Mononuclear cell (primary cell): ENCODE measurements around the genes DTX3 and B4GALNT1.

DNA sequence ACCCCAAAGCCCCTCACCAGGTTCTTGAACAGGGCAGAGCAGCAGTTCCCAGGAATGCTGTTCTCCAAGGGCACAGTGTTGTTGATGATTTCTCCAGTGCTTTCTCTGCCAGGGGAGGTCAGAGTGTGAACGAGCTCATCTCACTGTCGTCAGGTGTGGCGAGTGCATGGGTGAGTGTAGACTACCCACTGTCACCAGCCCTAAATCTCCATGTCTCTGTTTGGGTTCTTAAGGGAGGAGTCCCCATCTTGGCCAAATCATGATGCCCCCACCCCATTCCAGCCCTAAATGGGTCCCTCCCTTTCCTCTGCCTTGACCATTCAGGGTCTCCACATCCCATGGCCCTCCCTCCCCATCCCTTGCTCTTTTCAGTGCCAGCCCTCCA is 6.5 kb downstream of the STAT6 start:
- RRBS: no CpG with 5 or more reads among the region's 3 CpGs

- RRBS: 96% methylated on average over 2 of the region's 10 CpGs
These were observed 5.7 kb downstream of the STAT6 start for GRCh38 chr12:57105399-57105862.

- RRBS: no CpG with 5 or more reads among the region's 31 CpGs
These were observed 829 bp downstream of the STAT6 start for GRCh38 chr12:57109968-57111097.

- RRBS: 2% methylated on average over 16 of the region's 59 CpGs
These were observed 901 bp upstream of the LRP1 start for GRCh38 chr12:57126971-57128192.

- RRBS: no CpG with 5 or more reads among the region's 9 CpGs
These were observed 10.6 kb downstream of the LRP1 start for GRCh38 chr12:57138702-57139427.

DNA sequence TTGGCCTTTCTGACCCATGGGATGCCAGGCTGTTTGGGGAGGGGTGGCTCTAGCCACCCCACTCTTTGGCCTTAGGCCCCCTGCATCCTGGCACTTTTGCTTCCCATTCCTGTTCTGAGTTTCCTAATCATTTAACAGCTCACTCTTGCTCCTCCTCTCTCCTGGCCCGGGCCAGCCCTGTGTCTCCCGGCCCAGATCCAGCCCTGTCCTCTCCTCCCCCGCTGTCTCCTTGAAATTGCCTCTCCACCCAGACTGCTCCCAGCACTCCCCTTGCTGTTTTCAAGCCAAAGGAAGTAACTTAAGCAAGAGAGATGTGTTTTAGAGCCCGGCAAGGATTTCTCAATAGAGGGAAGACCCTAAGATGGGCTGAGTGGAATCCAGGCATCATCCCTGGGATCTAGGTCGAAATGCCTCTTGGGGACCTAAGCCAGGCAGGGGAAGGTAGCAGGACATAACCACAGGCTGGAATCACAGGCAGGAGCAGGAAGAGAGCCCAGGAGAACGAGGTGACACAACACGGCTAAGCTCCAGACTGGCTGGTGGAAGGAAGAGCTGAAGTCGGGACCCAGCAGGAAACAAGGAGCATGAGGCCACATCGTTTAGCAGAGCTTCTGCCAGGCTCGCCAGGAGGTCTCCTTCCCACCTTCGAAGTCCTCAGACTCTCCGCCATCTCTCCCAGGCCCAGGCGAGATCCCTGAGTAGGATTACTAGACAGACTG is 21.1 kb downstream of the LRP1 start:
- RRBS: no CpG with 5 or more reads among the region's 13 CpGs

DNA sequence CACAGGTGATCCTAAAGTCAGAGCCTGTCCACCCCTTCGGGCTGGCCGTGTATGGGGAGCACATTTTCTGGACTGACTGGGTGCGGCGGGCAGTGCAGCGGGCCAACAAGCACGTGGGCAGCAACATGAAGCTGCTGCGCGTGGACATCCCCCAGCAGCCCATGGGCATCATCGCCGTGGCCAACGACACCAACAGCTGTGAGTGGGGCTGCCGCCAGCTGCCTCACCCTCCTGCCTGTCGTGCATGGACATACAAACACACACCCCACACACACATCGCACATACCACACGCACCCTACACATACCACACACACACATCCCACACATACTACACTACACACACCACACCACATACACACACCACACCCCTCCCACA is 25.3 kb upstream of the NXPH4 start:
- RRBS: no CpG with 5 or more reads among the region's 15 CpGs

GRCh38 chr12:57429860-57430200 is 1.0 kb downstream of the R3HDM2 start:
- RRBS: no CpG with 5 or more reads among the region's 8 CpGs

- RRBS: no CpG with 5 or more reads among the region's 22 CpGs
These were observed 819 bp upstream of the R3HDM2 start for GRCh38 chr12:57431369-57432355.

DNA sequence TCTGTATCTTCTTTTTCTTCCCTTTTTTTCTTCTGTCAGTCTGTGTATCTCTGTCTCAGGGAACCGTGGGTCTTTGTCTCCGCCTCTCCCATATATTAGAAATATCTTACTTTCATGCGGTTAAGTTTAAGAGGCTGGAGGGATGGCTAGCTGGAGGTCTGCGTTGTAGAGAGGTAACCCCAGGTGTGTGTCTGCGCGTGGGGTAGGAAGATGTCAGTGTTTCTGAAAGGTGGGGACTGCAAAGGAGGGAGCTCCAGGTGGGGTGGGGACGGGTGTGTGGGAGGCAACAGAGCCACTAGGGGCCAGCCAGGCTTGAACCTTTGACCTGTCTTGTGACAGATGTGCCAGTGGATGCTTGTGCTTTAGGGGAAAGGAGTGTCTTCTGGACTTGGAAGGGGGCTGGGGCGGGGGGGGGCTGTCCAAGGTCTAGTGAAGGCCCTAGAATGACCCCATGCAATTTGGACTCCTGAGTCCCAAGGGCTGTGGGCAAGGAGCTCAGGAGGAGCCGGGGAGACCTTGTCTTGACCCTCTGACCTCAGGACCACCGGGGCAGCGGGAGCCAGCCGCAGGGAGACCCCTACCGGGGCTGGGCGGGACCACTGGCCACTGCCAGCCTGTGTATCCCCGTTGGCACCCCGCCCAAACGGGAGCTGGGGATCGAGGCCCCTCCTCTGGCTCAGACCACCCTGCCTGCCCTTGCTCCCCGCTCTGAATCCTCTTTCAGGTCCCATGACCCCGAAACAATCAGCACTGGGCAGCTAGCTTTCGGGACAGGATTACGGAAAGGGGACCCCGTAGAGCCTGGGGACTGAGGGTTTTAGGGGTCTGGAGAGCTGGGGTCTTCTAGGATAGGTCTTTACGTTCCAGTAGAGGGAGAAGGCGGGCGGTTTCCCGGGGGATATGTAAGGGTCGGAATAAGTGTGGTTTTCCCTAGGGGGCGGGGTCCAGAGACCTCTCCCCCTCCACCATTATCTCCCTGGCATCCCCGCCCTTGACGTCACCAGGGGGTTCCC is 1.1 kb downstream of the GLI1 start:
- RRBS: 5% methylated on average over 8 of the region's 31 CpGs

DNA sequence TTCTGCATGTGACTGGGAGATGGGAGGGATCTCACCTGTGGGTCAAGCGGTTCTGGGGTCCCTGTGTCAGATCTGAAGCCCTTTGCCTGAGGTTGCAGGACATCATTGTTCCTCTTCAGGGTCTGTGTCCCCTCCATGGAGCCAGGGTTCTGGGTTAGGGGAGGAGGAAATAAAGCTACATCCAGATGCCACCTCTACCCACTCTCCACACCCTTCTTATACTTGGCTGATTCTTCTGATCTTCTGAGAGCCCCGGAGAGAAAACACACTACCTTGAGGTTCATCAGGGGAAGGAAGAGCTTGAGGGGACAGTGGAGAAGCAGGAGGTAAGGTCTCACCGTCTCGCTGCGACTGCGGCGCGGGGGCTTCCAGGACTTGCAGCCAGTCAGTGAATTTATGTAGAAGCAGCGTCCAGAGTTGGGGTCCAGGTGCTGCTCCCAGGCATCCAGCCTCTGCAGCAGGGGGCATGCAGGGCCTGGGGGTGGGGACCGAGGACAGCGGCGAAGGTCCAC is 2.5 kb downstream of the ARHGAP9 start:
- RRBS: no CpG with 5 or more reads among the region's 12 CpGs

DNA sequence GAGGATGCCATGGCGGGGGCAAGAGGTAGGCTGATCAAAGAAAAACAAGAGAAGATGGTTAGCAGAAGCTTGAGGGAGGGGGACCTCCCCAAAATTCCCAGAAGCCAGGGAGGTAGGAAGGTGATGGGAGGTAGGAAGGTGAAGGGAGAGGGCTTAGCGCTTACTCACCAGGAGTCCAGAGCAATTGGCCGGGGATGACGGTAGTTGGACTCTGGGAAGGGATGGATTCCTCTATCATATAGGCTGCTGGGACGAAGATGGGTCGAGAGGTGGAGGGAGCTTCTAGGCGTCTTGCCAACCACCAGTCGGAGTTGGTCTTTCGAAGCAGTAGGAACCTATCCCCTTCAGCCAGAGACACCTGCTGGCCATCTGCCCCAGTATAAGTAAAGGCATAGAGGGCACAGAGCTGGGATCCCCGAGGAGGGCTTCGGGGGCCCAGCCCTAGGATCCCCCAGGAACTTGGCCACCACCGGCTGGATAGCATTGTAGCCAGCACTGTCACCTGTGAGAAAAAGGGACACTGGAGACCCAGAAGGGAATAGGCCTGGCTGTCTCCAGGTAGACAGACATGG is 657 bp downstream of the ARHGAP9 start:
- RRBS: no CpG with 5 or more reads among the region's 12 CpGs

GRCh38 chr12:57519043-57519568 is 1.2 kb downstream of the DDIT3 start:
- RRBS: no CpG with 5 or more reads among the region's 3 CpGs

DNA sequence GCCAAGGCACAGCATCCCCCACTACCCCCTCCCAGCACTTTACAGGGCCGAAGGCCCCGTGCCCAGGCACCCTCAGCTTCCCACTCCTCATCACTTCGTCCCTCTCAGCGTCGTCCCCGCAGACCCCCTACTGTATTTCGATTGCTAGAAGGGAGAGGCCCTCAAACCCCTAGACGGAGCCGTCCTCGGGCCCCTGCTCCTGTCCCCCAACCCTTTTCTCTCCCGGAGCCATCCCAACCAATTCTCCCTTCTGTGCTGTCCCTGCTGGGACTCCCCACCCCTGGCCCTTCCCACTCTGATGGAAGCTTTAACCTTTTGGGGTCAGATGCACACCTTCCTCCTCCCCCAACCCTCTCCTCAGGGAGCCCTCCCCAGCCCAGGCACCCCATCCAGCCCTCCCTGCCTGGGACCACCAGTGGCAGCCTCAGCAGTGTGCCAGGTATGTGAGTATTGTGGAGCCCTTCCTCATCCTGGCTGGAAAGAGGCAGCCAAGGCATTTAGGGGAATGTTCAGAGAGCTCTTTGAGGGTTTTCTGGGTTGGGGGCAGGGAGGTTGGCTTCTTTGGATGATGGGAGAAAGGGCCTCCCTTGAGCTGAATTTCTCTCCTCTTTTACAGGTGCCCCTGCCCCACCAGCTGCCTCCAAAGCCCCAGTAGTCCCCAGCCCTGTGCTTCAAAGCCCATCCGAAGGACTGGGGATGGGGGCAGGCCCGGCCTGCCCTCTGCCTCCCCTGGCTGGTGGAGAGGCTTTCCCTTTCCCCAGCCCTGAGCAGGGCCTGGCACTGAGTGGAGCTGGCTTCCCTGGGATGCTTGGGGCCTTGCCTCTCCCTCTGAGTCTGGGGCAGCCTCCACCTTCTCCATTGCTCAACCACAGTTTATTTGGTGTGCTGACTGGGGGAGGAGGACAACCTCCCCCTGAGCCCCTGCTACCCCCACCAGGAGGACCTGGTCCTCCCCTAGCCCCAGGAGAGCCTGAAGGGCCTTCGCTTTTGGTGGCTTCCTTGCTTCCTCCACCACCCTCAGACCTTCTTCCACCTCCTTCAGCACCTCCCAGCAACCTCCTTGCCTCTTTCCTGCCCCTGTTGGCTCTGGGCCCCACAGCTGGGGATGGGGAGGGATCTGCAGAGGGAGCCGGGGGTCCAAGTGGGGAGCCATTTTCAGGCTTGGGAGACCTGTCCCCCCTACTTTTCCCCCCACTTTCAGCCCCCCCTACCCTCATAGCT is 3.7 kb downstream of the MBD6 start:
- RRBS: no CpG with 5 or more reads among the region's 15 CpGs

DNA sequence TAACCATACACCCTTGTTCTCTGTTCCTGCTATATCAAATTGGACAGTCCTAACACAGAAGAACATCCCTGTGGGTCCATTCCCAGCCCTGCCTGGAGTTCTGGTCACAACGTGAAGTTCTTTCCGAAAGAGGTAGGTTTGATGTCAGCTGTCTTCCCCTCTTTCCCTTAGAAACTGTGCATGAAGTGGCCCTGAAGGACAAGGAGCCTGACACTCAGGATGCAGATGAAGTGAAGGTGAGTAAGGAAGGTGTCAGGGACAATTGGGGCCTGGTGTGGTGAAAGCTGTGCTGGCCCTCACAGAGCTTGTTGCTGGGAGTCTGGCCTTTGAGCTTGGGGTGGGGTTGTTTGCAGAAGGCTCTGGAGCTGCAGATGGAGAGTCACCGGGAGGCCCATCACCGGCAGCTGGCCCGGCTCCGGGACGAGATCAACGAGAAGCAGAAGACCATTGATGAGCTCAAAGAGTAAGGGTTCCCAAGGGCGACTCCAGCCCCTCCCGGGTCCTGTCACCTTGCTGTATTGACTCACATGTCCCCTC is 15.0 kb upstream of the PIP4K2C start:
- RRBS: 91% methylated on average over 5 of the region's 10 CpGs

DNA sequence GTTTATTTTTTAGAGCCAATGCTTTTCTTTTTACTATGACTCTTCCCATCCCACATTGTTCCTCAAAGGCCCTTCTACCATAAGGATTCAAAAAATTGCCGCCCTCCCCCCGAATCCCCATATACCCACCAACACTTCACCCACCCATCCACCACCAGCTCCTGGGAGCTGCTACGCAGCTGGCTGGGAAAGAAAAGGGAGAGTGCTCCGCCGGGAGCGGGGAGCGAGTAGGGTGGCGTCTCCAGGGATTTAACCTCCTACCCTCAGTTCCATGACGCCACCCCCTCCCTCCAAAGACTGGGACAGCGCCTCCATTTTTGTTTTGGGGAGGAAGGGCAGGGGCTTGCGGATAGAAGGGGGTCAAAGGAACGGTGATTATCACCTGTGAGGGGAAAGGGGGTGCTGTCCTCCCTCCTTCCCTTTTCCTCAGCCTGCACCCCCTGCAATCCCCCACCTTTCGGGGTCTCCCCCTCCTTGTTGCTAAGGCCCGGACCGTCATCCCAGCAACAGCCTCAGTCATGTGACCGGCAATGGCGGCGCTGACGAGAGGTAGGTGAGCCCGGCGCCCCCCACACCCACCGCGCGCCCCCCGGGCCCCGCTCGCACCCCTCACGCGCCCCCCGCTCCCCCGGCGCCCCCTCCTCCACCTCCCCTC is at the start of gene DTX3:
DTX3 (plus strand) TSS at position 515 of the 655 bp plus-strand sequence.
- RRBS: 3% methylated on average over 14 of the region's 32 CpGs

DNA sequence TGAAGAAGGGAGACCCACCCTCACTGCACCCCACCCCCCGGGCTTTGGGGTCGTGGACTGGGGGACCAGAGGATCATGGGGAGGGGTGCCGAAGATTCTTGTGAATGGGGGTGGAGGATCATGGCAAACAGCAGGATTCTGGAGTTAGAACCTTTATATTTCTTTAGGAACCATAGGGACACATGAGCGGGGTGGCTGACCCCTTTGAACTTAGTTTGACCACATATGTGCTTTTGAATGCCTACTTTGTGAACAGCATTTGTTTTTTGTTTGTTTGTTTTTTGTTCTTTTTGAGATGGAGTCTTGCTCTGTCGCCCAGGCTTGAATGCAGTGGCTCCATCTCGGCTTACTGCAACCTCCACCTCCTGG is 7.0 kb downstream of the ARHGEF25 start:
- RRBS: no CpG with 5 or more reads among the region's 6 CpGs

GRCh38 chr12:57632859-57633551 is at the start of gene B4GALNT1:
B4GALNT1 (minus strand) TSS chr12:57633201.
- RRBS: 2% methylated on average over 40 of the region's 57 CpGs

DNA sequence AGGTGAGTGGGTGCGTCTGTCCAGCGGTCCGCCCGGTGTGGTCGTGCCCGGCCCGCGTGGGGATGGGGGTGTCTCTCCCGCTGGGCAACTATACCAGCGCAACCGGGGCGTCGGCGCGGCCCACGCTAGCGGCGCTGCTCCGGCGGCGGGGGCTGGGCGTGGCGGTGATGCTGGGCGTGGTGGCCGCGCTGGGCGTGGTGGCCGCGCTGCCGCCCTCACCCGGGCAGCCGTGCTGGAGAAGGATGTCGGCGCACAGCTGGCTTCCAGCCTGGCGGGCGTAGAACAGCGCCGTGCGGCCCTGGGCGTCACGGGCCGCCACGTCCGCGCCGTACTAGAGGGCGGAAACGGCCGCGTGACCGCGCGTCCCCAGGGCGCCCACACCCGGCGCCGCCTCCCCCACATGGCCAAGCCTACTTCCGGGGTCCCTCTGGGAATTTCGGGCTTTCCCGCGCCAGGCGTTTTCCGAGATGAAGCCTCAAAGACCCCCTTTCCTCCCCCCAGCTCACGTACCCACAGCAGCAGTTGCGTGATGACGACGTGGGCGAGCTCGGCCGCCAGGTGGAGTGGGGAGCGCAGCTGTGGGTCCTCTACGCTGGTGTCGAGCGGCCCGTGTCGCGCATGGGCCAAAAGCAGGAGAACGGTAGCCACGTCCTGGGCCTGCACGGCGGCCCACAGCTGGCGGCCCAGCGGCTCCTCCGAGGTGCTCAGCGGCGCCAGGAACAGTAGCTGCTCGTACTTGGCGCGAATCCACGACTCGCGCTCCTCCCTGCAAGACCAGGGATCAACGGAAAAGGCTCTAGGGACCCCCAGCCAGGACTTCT is 11.9 kb downstream of the AGAP2 start:
- RRBS: 93% methylated on average over 24 of the region's 93 CpGs

DNA sequence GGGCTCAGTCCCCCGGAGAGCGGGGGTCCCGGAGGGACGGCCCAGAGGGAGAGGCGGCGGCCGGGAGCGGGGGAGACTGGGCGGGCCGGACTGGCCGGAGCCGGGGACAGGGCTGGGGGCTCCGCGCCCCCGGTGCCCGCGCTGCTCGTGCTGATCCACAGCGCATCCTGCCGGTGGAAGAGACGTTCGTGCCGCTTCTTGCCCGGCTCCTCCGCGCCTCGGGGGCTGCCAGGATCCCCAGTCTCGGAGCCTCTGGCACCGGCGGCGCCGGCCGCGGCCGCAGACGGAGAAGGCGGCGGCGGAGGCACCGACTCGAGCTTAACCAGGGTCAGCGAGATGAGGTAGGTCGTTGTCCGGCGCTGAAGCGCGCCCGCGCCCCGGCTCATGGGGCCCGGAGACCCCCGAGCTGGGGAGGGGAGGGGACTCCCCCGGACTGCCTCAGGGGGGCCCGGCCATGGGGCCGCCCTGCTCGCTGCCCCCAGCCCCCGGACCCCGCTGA is 632 bp downstream of the AGAP2 start:
- RRBS: 89% methylated on average over 31 of the region's 58 CpGs